Hematopoietic multipotent progenitor cell (in vitro differentiated cells): ENCODE measurements around the gene FAM118A.

DNA sequence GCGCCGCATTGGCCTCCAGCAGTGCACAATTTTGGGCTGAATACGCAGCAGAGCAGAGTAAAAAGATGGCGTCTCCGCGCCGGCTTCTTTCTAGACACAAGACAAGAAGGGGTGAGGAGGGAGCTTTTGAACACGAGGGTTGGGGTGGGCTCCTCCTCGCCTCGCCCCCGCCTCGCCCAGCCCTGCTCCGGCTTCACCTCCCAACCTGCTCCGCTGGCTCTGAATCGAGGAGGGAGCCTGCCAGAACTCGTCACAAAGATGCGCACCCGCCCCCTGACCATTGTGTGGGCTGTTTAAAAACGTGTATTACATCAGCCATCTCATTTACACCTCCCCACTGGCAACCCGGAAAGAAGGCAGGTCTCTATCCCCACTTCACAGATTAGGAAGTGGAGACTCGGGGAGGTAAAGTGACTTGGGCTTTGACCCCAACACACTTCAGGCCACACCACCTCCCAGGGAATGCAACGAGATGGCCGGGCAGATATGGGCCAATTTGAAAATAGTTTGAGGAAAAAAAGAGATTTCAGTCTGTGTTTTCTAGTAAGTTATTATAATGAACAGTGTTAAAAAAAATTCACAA, 119.2 kb downstream of the MPPED1 start:
- CAGE, long polyA plus RNA, result no peak

GRCh38 chr22:44084400-44084848, 60.3 kb downstream of the PARVB start:
- CAGE, long polyA plus RNA, result no peak

GRCh38 chr22:44148039-44148640, 32.6 kb upstream of the PARVG start:
- CAGE, long polyA plus RNA, result no peak

DNA sequence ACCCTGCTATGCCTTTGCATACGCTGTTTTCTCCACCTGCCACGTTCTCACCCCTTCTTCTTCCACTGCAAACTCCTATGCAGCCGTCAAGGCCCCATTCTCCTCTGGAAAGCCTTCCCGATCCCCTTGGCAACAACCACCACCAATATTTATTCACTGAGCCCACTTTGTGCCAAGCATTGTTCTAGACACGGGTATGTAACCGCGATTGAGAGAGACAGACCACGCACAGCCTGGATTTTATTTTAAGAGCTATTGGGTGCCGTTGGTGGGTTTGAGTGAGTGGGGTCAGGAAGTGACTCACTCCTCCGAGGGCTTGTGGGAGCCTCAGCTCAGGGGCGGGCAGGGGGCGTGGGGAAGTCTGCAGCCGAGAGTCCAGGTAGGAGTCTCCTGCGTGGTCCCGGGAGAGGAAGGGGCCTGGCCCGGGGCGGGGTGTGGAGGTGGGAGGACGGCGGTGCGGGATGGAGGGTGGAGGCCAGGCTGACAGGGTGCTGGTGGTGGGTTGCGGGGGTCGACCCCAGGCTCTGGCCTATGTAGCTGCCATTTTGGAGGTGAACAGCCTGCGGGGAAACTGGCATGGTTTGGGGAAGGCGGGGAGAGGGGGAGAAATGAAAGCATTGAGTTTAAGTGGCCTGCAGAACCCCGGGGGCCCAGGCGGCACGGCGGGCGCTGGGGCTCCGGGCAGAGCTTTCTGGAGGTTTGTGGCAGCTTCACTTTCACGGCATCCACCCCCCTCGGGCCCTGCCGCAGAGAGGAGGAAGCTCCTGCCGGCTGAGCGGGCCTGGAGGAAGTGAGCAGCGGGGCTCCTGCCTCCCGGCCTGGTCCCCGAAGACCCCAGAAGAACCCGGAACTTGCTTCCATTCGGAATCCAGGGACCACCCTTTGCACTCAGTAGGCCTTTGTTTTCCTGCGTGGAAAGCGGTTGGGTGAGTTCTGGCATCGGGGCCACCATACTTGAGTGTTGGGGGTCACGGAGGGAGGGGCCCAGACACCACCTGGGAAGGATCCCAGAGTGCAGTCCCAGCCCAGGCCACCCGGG, 586 bp downstream of the PARVG start:
- CAGE, long polyA plus RNA, result start-site peak on the plus strand centred at position 404 of the sequence, 101 bp wide, 1,173 reads; start-site peak on the plus strand centred at position 774 of the sequence, 28 bp wide, 67 reads

- CAGE, long polyA plus RNA, result no peak
Measured at GRCh38 chr22:44357812-44358359, 45.1 kb upstream of the SHISAL1 start.

DNA sequence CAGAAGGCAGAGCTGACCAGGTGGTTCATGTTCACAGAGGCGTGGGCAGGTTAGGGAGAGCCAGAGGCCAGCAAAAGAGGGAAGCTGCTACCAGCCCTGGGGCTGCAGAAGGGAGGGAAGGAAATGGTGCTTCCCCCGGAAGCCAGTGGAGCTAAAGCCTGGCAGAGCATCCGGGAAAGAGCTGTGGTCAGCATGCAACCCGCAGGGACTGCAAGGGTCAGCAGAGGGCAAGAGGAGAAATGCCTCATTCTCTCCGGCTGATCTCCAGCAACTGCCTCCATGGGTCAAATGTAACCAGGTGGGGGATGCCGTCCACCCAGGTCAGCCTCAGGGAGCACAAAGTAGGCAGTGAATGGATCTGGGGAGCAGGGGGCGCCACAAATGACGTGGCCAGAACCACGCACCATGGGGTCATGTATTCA, 36.9 kb upstream of the PRR5 start:
- CAGE, long polyA plus RNA, result no peak

DNA sequence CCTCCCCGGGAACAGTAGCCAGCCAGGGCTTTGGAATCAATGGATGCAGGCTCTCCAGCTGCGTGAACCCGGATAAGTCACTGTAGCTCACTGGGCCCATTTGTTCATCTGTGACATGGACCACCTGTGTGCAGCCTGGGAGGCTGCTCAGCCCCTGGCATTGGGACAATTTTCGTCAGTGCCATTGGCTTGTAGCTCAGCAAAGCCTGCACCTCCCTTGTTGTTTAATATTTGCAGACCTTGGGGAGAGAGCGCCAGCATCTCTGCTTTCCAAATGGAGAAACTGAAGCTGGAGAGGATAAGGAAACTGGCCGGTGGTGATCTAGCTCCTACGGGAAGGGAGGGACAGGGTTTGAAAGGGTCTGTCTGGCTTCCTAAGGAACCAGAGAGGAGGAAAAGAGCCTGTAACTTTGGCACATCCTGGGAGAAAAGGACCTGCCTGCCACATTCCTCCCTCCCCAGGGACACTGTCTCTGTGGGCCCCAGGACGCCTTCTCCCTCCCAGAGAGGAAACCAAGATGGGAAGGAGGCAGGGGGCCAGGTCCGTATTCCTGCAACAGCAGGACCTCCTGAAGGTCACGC, 86.4 kb downstream of the ARHGAP8 start:
- CAGE, long polyA plus RNA, result no peak

DNA sequence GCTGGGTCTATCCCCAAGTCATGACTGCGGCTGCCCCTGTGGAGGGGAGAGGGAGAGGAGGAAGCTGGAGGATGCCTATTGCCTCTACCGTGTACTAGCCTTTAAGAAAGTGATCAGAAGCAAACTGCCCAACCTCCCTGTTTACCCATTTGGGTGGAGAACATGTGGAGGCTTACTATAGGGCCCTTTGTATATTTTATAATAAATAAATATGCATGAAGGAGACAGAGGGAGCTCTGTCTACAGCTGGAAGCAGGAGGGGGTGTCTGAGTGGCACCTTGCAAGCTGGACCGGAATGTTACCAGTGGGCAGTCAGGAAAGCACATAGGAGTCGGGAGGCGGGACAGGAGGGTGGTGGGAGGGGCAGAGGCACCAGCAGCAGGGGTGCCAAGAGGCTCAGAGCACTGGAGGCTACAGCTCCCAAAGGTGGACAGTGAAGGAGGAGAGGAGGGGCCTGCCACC, 79.6 kb downstream of the PHF21B start:
- CAGE, long polyA plus RNA, result no peak

- CAGE, long polyA plus RNA, result no peak
Measured at GRCh38 chr22:45225717-45226388, 14.8 kb downstream of the KIAA0930 start.

DNA sequence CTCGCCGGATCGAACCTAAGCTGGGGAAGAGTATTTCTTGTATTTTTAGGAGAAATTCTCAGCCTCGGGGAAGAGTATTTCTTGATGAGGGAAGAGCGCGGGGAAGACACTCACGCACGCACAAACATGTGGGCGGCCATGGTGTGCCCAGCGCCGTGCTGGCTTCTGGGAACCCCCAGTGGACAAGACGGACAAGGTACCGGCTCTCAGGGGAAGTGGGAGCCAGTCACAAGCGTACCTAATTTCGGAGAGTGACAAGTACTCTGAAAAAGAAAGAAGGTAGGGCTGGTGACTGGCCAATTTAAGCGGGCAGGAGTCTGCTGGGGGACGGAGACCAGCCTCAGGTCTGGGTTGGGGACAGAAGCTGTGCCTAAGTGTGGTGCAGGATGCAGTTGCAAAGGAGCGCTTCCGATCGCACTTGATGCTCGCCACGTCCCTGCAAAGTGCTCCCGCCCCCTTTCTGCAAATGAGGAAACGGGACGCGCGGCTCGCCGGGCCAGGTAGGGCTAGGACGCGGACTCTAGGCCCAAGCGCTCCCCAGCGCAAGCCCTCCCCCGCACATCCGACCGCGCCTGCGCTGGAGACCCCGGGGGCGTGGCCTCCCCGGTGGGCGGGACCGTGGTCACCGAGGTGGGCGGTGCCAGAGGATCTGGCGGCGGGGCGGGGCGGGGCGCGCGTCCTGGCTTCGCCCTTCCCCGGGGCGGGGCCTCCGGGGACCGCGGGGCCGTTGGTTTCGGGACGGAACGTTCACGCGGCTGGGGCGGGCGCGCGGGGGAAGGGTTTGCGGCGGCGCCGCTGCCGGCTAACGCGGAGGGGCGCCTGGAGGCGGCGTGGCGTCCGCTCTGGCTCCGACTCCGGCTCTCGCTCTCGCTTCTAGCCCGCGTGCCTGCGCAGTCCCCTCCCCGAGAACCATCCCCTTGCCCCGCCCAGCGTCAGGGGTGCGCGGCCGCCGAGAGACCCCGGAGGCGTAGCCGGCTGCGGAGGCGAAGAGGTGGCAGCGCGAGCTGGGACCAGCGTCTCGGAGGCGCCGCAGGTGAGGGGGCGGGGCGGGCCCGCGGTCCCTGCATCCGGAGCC, at the start of gene FAM118A:
FAM118A (plus strand) TSS at position 784 of the 1,075 bp plus-strand sequence.
- CAGE, long polyA plus RNA, result start-site peak on the plus strand centred at position 803 of the sequence, 62 bp wide, 856 reads; start-site peak on the plus strand centred at position 955 of the sequence, 57 bp wide, 975 reads

GRCh38 chr22:45433167-45433561, 19.7 kb downstream of the RIBC2 start:
- CAGE, long polyA plus RNA, result no peak

DNA sequence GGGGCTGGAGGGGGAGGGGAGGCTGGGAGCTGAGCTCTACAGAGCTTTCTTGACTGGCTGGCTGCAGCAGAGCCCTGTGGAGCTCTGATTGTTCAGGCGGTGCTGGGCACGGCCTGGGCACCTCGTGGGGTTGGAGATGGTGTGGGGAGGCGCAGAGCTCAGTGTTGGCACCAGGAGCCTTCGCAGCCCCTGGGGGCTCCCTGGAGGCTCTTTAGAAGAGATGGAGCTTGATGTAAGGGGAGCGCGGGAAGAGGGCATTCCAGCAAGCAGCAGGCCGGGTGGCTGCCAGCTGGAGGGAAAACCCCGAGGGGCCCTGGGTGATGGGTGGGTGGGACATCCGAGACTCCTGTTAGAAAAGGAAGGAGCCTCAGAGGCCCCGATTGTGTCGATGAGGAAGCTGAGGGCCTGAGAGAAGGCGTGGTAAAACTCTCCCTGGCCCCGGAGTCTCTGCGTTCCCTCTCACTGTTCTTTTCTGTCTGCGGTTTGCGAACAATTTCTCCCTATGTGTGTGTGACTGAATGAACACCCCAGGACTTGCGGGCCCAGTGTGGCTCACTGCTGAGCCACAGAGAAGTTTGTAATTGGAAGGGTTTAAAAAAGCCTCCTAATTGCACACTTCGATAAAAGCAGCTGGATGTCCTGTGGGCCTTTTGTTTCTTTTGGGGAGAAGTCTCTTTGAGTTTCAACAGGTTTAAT, 1.7 kb downstream of the FBLN1 start:
- CAGE, long polyA plus RNA, result no peak

- CAGE, long polyA plus RNA, result no peak
Measured at GRCh38 chr22:45672196-45672969, 749 bp downstream of the ATXN10 start.

DNA sequence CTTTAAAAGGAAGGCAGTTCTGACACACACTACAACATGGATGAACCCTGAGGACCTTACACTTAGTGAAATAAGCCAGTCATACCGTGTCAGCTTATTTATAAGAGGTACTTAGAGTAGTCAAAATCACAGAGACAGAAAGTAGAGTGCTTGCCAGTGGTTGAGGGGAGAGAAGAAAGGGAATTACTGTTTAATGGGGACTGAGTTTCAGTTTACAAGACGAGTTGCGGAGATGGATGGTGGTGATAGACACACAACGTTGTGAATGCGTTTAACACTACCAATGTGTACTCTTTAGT, 146.0 kb downstream of the WNT7B start:
- CAGE, long polyA plus RNA, result no peak

- CAGE, long polyA plus RNA, result no peak
Measured at GRCh38 chr22:45903236-45903741, 73.7 kb downstream of the WNT7B start.

- CAGE, long polyA plus RNA, result no peak
Measured at GRCh38 chr22:45918724-45919396, 58.1 kb downstream of the WNT7B start.

- CAGE, long polyA plus RNA, result no peak
Measured at GRCh38 chr22:45919397-45919871, 57.5 kb downstream of the WNT7B start.

DNA sequence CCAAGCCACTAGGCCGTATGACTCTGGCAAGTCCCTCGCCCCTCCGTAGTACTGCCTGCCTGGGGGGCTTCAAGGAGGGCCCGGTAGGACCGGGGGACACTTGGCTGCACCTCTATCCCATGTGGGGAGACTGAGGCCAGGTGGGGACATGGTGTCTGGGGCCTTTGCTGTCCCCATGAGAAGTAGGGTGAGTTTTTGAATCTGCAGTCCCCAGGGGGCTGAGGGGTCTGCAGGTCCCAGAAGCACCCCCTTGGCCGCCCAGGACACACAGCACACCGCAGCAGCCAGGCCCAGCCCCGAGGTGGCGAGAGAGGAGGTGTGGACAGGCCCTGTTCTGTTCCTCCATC, 18.2 kb upstream of the WNT7B start:
- CAGE, long polyA plus RNA, result no peak

DNA sequence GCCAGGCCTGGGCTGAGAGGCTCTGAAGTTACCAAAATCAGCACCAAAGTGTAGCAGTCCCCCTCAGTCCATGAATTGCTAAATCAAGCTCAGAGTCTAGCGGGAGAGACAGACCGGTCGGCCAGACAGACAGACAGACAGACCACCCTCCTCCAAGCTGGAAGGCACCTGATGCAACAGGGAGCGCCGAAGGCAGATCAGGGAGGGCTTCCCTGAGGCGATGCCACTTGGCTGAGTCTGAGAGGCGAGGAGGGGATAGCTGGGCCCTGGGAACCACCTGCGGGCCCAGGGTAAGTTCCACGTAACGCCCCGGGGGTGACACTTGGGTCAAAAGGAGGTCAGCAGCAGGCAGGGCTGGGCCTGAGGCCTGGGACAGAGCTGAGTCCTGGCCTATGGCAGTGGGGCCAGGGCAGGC, 19.1 kb upstream of the WNT7B start:
- CAGE, long polyA plus RNA, result no peak

DNA sequence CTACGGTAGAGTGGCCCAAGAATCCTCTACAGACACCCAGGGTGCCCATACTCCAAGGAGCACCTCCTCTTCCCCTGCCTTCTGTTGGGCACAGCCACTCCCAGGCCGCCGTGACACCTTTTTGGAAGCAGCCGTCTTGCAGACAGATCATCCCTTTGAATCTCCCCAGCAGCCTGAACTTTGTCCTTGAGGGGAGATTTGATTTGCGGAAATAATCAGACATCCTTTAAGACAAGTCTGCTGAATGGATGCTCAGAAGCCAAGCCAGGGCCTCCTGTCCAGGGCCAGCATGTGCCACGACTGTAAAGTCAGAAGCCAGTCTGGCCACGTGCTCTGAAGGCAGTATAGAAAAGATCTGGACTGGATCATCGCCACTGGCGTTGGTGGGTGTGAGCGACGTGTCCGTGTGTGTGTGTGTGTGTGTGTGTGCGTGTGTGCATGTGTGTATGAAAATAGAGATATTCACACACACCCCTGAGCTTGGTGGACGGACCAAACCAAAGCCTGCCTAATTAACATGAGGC, 61.6 kb upstream of the WNT7B start:
- CAGE, long polyA plus RNA, result no peak